Measurements from ENCODE around the gene DDX55.

DNA sequence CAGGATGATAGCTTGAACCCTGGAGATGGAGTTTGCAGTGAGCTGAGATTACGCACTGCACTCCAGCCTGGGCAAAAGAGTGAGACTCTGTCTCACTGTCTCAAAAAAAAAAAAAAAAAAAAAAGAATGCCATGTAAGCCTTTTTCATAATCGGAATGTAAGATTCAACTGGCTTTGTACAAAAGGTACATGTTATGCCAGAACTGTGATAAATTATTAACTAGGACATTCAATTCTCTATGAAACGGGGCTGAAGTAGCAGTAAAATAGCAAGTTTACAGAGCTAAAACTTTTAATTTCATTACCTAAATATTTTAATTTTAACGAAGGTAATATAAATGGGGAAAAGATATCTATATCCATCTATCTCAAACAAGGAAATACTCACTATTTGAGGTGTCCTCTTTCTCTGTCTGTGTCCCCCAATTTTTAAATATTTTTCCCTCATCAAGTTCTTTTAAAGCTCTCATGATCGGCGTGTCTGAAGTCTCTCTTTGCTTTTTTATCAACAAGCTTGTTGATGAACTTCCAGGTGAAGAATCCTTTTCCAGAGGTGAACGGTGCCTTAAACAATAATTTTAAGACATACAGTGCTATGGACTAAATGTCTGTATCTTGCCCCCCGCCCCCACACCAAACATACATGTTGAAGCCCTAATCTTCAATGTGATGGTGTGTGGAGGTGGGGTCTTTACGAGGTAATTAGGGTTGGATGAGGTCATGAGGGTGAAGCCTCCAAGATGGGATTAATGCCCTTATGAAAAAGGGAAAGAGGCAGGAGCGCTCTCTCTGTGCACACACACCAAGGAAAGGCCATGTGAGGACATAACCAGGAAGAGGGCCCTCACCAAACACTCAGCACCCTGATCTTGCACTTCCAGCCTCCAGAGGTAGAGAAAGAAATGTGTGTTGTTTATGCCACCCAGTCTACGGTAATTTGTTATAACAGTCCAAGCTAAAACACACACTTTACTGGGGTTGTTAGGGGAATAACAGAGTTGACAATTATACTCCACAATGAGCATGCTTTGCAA lies 14.3 kb upstream of the PITPNM2 start:
- PRO-cap, result no peak

- PRO-cap, result no peak
Measured at GRCh38 chr12:123229043-123229679, 3.8 kb downstream of the MPHOSPH9 start.

DNA sequence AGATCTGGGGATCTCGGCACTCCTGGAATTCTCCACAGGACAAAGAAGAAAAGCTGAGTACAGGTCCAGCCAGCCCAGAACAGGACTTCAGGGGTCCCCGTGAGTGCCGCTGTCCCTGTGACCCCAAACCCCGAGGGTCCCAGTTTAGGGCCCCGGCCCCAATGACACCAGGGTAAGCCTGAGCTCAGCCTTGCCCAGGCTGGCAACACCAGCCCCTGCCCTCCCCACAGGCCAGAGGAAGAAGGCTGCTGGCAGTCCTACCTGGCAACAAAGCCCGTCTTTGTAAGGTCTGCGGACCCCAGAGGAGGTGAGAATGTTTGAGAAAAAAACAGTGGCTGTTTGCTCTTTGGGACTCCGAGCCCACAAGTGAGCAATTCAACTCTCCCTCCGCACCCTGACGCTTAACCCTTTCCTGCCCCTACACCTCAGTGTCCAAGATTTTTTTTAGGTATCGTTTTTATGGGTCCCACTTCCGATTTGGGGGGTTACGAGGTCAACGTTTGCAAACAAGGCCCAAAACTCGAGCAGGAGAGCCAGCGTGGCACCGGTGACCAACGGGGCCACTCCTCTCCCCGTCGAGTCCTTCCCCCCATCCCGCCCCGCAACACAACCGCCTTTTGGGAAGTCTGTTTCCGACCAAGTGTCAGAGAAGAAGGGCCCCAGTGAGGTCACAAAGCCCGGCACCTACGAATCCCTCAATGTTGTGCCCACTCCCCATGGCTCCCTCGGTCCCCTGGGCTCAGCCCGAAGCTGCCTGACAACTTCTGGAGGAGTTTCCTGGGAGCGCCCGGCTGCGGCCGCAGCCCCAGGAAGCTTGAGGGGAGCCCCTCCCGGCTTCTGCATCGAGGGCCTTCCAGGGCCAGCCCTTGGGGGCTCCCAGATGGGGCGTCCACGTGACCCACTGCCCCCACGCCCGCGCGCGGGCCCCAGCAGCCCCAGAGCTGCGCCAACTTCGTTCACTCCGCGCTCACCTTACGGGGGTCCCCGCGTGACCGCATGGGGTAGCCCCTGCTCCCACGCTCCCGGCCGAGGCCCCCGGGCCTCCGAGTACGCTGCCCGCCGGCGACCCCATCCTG lies 1.4 kb downstream of the CDK2AP1 start:
- PRO-cap, result bidirectional peak, plus-strand start at position 938 of the sequence, minus-strand start at position 841 of the sequence

GRCh38 chr12:123333956-123334409 lies 30.7 kb downstream of the SBNO1 start:
- PRO-cap, result no peak

DNA sequence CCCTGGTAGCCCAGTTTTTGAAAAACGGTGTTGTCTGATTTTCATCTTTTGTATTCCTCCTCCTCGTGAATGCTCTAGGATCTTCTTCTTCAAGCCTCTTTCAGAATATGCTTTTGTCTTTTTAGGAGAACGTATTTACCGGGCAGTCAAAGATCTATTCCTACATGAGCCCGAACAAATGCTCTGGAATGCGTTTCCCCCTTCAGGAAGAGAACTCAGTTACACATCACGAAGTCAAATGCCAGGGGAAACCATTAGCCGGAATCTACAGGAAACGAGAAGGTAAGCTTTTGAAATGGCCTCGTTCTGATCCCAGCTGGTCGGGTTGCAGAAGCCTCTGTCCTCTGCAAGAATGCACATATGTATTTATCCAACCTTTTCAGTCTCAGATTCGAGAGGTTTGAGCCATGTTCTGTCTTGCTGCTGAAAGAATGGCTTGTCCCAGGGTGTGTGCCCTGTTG lies 6.6 kb downstream of the KMT5A start:
- PRO-cap, result no peak

- PRO-cap, result no peak
Measured at GRCh38 chr12:123394793-123395439, 11.0 kb downstream of the KMT5A start.

DNA sequence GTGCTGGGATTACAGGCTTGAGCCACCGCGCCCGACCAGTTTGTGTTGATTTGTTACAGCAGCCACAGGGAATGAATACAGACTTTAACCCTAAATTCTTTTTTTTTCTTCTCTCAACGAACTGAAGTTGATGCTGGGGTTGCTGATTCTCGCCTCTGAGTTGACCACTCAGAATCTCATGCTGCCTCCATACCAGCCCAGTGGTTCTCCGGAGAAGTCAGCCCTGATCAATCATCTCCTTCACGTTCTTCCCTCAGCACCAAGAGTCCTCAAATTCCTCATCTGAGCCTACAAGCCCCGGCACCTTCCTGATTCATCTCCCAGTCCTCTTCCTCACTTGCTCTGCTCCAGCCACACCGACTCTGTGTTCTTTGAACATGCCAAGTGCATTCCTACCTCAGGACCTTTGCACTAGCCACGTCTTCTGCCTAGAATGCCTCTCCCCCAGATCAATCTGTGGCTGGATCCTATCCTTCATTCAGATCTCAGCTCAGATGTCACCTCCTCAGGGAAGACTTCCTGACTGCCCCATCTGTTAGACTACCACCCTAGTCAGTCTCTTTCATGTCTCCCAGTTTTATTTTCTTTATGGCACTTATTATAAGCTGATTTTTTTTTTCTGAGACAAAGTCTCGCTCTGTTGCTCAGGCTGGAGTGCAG lies 4.7 kb downstream of the RILPL1 start:
- PRO-cap, result no peak

DNA sequence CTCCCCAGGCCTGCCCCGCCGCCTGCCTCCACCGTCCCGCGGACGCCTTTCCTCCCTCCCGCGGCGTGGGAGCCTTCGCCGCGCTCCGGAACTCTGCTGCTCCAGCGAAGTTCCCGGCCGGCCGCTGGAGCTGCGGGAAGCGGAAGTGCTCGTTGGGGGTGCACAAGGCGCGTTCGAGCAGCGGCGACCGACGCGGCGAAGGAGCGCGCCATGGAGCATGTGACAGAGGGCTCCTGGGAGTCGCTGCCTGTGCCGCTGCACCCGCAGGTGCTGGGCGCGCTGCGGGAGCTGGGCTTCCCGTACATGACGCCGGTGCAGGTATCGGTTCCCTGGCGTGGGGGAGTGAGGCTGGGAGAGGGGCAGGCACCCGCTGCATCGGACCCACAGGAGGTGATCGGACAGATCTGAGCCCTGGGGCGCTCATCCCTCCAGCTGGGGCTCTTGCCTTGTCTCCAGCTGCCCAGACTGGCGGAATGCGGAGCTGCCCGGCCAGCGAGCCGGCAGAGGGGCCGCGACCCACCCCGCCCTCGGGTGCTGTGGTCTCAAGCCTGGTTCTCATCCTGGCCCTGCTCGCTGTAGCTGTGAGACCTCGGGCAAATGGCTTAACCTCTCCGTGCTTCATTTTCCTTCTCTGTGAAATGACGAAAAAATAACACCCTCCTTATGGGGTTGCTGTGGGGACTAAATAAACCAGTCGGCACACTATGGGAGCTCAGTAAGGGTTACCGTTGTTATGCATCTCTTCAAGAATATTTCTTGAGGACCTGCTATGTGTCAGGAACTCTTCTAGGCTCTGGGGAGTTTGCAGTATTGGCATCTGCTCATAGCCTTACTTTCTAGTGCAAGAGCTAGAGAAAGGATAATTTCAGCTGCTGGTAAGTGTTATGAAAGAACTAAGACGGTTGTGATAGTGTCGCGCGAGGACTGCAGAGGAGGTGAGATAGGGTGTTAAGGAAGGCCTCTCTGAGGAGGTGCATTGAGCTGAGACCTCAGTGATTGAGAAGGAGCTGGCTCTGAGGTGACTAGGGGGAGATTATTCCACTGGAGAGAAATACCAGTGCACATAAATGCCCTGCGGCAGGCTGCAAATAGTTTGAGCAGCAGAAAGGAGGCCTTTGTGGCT lies at the start of gene DDX55:
Gene DDX55, plus strand, starts transcription at position 161 of the 1,123 bp plus-strand sequence.
- PRO-cap, result bidirectional peak, plus-strand start at position 161 of the sequence, minus-strand start at position 95 of the sequence

- PRO-cap, result no peak
Measured at GRCh38 chr12:123727624-123728347, 15.6 kb downstream of the ATP6V0A2 start.

GRCh38 chr12:123941770-123942107 lies 30.9 kb downstream of the CCDC92 start:
- PRO-cap, result no peak

- PRO-cap, result no peak
Measured at GRCh38 chr12:124273504-124274070, 21.3 kb upstream of the RFLNA start.

GRCh38 chr12:124320768-124321214 lies 25.9 kb downstream of the RFLNA start:
- PRO-cap, result no peak

GRCh38 chr12:124364294-124364565 lies 69.3 kb downstream of the RFLNA start:
- PRO-cap, result no peak

- PRO-cap, result no peak
Measured at GRCh38 chr12:124367355-124367779, 72.5 kb downstream of the RFLNA start.

DNA sequence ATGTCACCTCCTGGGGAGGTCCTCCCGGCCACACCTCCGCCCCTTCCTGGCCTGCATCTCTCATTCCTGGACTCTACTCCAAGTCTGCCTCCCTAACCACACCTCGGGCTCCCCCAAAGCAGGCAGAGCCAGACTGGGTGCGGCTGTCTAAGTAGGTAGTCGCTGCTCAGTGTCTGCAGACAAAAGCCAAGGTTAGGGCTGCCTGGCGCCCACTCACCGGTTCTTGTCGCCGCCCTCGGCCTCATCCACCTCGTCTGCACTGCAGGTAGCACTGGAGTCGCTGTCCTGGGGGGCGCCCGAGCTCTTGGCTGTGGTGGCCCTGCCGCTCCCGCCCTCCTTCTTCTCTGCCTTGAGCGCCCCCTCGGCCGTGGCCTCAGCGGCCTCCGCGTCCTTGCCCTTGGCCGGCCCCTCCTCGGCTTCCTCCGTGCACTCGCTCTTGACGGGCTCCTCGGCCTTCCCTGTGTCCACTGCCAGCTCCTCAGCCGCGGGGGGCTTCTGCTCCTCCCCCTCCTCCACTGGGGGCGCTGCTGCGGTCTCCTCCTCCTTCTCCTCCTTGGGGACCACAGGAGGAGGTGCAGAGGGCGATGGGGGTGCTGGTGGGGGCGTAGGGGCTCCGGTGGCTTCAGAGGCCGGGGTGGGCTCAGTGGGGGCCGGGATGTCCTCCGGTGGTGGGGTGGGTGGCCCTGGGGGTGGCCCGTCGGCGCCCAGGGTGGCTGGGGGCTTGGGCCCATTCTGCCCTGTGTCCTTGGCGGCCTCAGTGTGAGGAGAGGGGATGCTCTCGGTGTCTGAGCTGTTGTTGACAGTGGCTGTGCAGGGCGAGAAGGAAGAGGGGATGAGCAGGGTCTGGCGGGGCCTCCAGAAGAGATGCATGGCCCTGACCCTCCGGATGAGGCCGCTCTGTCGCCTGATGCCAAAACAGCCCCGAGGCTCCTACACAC lies 77.2 kb downstream of the RFLNA start:
- PRO-cap, result no peak

GRCh38 chr12:124421970-124422185 lies 127.0 kb downstream of the RFLNA start:
- PRO-cap, result no peak

DNA sequence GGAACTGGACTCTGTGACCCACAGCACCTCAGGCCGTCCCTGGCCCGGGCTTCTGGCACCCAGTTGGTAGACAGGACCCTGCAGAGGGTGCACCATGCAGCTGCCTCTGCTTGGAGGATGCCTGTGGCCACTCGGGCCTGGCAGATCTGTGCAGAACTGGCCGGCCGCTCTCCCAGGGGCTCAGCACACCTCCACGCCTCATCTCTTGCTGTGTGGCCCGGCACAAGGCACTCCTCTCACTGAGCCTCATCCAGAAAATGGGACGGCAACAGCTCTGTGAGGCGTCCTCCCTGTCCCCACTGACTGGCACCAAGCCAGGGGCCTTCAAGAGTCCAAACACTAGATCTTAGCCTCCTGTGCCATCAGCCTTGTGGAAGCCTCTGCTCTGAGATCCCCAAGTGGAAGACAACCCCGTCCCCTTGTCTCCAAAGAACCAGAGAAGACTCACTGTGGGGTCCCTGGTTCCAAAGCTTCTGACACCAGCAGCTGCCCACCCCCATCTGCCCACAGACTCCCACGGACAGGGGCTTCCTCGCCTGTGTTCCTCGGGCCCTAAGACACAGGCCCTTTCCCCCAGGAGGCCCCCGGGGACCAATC lies 113.3 kb downstream of the NCOR2 start:
- PRO-cap, result no peak

GRCh38 chr12:124463129-124464062 lies 104.0 kb downstream of the NCOR2 start:
- PRO-cap, result no peak

DNA sequence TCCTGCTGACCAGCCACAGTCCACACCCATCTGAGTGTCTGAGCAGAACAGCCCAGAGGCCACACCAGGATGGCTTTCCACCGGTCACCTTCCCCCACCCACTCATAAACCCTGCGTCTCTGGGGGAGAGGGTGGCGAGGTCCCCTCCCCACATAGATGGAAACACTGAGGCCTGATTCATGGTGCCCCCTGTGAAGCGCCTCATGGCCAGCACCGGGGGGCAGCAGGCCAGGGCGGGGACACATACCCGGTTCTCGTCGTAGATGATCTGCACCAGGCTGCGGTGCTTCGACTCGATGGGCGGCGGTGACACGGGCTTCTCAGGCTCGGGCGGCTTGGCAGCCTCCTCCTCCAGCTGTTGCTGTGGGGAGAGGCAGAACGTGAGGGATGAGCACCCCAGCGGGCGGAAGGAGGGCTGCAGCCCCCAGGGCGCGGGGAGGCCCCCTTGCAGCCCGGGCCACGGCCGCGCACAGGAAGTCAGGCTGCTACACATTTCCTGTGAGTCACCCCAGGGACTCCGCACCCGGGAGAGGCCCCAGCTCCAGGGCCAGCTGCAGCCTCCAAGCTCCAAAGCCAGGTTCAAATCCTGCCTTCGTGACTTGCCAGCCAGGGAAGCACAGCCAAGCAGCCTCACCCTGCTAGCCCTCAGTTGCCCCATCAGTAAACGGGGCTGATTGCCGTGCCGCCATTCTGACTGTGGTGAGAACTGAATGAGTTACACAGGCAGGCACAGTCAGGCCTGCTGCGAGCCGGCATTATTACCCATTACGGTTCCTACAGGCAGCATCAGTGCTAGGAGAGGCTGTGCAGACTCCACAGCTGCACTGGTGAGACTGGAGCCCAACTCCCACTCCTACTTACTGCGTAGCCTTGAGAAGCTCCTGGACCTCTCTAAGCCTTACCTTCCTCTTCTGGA lies 101.2 kb downstream of the NCOR2 start:
- PRO-cap, result no peak

- PRO-cap, result no peak
Measured at GRCh38 chr12:124532240-124532866, 35.1 kb downstream of the NCOR2 start.